HL-60 (cell line): ENCODE results near the gene BTBD10.

DNA sequence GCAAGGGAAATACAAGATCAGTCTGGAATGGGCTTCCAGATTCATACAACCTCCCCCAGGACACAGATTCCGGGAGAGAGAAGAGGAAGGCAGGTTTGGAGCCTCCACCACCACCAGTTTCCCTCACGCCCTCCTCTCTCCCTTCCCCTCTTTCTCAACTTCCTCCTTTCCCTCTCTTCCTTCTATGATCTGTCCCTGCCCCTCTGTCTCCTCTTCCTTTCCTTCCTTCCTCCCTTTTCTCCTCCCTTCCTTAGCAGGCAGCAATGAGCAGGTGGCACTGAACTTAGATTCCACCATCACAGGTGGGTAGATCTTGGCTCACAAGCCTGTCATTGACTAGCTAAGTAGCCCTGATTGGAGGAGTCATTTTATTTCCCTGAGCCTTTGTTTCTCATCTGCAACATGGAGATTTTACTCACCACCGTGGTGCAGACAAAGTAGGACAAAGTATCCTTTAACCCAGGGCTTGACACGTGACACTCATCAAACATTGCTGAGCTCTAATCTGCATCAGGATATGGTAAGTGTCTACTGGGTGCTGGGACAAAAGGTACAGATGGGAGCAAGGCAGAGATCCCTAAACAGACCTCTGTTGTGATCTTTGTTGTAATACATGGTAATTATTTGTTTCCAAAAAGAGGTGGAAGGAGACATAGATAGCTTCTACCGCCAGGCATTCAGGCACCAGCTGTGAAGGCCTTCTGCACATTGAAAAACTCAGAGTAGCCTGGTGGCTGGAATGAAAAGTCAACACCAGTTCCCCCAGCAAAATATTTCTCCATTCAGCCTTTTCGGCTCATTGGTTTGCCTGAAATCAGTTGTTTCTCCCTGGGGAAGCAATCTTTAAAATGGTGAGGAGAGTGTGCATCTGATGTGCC is 18.5 kb upstream of the MICAL2 start:
- RRBS = no CpG with 5 or more reads among the region's 6 CpGs

DNA sequence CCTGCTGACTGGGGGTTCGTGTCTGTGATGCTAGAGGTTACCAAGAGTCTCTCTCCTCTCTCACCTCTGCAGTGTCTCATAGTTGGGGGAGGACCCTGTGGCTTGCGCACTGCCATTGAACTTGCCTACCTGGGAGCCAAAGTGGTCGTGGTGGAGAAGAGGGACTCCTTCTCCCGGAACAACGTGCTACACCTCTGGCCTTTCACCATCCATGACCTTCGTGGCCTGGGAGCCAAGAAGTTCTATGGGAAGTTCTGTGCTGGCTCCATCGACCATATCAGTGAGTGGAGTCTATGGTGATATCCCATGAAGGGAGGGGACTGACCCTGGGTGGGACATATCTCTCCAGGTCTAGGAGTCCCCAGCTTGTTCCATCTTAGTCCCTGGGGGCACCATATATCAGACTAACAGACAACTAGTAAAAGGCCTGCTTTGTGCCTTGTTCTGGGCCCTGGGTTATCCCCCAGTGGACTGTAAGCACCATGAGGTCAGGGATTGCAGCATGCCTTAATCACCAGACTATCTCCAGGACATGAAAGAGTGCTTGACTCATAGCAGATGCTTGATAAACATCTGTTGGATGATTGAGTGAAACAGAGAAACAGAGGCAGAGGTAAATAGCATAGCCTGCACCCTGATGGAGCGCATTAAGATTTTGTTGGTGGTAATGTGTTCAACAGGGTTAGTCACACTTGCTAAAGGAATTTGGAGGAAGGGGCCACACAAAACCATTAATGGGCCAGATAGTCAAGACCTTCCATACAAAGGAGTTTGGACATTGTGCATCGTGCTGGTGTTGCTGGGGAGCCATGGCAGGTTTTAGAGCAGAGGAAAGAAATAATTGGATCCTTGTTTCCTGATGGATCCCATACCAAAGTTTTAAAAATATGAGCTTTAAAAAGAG is 94.0 kb downstream of the MICAL2 start:
- RRBS = no CpG with 5 or more reads among the region's 9 CpGs

DNA sequence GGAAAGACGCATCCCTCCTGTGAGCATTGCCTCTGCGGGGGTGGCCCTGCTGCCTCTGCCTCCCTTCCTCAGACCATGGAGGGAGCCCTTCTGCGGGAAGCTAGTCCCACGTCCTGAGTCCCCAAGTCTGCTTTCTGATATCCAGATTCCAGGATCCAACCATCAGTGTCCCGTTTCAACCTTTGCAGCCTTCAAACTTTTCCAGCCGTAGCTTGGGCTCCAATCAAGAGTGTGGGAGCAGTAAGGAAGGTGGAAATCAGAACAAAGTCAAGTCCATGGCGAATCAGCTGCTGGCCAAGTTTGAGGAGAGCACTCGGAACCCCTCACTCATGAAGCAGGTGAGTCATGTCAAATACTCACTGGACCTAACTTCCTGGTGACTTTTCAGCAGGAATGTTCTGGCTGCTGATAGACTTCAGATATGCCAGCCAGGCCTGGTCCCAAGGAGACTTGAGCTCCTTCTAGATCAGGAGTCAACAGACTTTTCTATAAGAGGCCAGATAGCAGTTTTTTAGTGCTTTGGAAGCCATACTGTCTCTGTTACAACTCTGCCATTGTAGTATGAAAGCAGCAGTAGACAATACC is 128.9 kb downstream of the MICAL2 start:
- RRBS = no CpG with 5 or more reads among the region's 8 CpGs

GRCh38 chr11:12274386-12275629 is 102.6 kb upstream of the PARVA start:
- RRBS = no CpG with 5 or more reads among the region's 21 CpGs

GRCh38 chr11:12710279-12710885 is 36.2 kb downstream of the TEAD1 start:
- RRBS = no CpG with 5 or more reads among the region's 6 CpGs

- RRBS = no CpG with 5 or more reads among the region's 15 CpGs
Observed at GRCh38 chr11:12724309-12725209, 50.3 kb downstream of the TEAD1 start.

- RRBS = no CpG with 5 or more reads among the region's 3 CpGs
Observed at GRCh38 chr11:12777918-12778658, 103.9 kb downstream of the TEAD1 start.

- RRBS = no CpG with 5 or more reads among the region's 3 CpGs
Observed at GRCh38 chr11:12971895-12972403, 37.2 kb upstream of the RASSF10 start.

DNA sequence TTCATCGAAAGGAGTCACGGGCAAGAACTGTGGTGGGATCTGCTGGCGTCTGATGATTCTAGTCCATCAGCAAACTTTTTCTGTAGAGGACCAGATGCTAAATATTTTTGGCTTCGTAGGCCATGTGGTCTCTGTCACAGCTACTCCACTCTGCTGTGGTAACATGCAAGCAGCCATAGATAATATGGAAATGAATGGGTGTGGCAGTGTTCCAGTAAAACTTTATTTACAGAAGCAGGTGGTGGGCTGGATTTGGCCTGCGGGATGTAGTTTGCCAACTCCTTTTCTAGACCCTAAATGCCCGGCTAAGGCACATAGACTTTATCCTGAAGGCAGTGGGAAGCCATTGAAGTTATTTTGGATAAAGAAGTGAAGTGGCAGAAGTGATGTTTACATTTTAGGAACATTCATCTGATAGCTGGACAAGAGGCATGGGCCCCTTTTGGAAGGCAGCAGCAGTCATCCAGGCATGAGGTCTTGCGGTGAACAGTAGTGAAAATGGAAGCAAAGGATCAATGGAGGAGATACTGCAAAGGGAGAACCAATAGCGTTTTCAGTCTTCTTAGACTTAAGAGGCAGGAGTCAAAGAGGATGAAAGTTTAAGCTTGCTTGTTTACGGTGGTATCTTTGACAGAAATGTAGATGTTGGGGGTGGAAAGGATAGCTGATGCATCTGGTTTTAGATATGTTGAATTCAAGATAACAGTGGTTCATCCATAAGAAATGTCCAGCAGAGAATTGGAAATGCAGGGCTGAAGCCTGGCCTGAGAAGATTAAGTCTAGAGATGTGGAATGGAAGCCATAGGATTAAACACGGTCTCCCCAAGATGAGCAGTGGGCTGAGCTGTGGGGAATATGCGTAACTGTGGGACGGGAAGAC is 33.1 kb downstream of the BMAL1 start:
- RRBS = no CpG with 5 or more reads among the region's 12 CpGs

- RRBS = 3% methylated on average over 23 of the region's 70 CpGs
Observed at GRCh38 chr11:13462643-13463551, at the start of gene BTBD10. TSS of gene BTBD10 (minus strand) at chr11:13463222.

GRCh38 chr11:13787425-13787789 is 118.9 kb downstream of the FAR1 start:
- RRBS = no CpG with 5 or more reads among the region's 6 CpGs

DNA sequence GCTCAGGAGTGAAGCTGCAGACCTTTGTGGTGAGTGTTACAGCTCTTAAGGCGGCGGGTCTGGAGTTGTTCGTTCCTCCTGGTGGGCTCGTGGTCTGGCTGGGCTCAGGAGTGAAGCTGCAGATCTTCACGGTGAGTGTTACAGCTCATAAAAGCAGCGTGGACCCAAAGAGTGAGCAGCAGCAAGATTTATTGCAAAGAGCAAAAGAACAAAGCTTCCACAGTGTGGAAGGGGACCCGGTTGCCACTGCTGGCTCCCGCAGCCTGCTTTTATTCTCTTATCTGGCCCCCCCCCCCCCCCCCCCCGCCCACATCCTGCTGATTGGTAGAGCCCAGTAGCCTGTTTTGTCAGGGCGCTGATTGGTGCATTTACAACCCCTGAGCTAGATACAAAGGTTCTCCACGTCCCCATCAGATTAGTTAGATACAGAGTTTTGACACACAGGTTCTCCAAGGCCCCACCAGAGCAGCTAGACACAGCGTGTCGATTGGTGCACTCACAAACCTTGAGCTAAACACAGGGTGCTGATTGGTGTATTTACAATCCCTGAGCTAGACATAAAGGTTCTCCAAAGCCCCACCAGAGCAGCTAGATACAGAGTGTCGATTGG is 128.1 kb downstream of the SPON1 start:
- RRBS = no CpG with 5 or more reads among the region's 14 CpGs

GRCh38 chr11:14350281-14350812 is 8.6 kb downstream of the RRAS2 start:
- RRBS = no CpG with 5 or more reads among the region's 7 CpGs

DNA sequence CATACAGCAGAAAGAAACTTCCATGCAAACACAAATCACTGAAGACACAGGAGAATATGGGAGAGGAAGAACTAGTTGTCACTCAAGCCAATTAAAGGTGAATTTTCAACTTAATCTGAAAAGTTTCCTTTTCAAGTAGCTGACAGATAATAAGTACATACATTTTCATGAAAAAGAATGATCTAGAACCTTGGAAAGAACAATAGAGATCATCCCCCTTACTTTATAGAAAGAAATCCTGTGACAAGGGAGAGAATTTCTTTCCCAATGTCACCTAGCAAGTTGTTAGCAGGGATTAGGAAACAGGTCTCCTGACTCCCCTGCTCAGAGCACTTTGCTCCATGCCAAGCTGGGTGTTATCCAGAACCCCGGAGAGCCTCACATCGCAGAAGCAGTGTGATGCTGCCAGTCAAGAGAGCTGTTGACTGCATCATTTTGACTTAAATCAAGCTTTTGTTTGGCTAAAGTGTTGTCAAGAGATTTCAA is 3.5 kb upstream of the RRAS2 start:
- RRBS = no CpG with 5 or more reads among the region's 2 CpGs

GRCh38 chr11:14554665-14555505 is 34.7 kb upstream of the PSMA1 start:
- RRBS = no CpG with 5 or more reads among the region's 4 CpGs

GRCh38 chr11:14646127-14646676 is 2.6 kb downstream of the PDE3B start:
- RRBS = no CpG with 5 or more reads among the region's 4 CpGs

DNA sequence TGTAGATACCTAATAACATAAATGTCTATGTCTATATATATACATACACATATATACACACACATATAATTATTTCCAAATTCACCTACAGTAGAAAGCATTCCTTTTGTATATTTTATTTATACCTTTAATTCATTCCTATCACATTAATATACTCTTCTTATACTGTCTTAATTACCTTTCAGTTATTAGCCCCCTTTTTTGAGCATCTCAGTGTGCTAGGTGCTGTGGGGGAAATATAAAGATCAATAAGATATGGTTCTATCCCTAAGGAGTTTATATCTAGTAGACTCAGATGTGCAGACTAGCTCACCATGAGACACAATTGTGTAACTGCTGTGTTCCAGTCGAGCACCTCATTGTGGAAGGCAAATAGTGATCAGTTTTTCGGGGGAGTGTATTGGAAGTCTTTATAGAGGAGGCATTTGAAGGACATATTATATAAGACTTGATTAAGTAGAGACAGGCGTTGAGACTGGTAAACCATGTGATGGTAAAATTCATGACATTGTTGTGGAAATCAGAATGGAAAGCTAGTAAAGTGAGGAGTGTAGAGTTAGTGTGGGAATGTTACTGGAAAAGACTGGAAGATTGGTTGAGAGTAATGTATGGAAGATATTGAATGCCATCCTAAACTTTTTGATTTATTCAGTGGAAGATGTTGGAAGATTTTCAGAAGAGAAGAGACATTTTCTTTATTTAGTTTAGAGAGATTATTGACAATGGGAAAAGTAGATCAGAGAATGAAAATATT is 11.9 kb downstream of the PDE3B start:
- RRBS = no CpG with 5 or more reads among the region's 3 CpGs

DNA sequence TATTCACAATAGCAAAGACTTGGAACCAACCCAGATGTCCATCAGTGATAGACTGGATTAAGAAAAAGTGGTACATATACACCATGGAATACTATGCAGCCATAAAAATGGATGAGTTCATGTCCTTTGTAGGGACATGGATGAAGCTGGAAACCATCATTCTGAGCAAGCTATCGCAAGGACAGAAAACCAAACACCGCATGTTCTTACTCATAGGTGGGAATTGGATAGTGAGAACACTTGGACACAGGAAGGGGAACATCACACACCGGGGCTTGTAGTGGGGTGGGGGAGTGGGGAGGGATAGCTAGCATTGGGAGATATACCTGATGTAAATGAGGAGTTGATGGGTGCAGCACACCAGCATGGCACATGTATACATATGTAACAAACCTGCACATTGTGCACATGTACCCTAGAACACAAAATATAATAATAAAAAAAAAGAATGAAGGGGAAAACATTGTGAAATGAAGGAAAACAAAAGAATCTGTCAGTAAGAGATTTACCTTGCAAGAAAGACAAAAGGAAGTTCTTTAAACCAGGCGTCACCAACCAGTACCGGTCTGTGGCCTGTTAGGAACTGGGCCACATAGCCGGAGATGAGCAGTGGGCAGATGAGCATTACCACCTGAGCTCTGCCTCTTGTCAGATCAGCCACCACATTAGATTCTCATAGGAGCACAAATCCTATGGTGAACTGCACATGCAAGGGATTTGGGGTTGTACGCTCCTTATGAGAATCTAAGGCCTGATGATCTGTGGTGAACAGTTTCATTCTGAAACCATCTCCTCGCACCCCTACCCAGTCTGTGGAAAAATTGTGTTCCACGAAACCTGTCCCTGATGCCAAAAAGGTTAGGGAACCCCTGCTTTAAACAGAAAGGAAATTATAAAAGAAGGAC is 108.5 kb downstream of the CYP2R1 start:
- RRBS = no CpG with 5 or more reads among the region's 9 CpGs

- RRBS = no CpG with 5 or more reads among the region's 14 CpGs
Observed at GRCh38 chr11:14974690-14975083, 2.5 kb upstream of the CALCA start.

DNA sequence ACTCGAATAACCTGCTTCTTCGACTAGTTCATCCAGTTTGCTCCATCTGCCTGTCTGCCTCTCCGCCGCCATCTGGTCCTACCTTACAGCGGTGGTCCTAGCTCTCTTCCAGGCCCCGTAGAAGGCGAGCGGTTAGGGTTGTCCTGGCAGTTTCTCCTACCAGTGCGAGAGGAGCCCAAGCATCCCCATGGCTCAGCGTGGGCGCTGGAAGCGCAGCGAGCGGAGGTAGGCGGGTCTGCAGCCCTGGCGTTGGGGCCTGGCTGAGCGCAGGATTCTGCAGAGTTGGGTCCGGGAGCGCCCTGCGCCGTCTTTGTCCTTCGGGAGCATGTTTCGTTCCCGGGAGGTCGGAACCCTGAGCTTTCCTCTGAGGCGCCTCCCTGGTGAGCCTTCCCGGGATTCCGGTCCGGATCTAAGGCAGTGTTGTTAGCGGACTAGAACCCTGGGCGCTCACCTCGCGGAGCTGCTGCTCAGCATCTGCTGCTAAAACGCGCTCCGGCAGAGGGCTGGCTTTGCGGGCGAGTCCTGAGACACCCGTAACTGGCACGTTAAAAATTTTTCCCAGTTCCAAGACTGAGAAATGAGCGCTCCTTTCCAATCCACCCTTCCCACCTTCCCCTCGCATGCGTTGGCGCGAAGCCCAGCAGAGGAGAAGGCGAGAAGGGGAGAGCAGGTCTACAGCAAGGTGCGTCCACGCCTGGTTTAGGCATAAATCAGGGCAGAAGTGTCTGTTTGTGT is 468 bp downstream of the CALCB start:
- RRBS = 31% methylated on average over 15 of the region's 48 CpGs